ENCODE measurements around the gene RASA1.

GRCh38 chr5:86622161-86623388, 4.8 kb downstream of the COX7C start:
- PRO-cap, result no peak

DNA sequence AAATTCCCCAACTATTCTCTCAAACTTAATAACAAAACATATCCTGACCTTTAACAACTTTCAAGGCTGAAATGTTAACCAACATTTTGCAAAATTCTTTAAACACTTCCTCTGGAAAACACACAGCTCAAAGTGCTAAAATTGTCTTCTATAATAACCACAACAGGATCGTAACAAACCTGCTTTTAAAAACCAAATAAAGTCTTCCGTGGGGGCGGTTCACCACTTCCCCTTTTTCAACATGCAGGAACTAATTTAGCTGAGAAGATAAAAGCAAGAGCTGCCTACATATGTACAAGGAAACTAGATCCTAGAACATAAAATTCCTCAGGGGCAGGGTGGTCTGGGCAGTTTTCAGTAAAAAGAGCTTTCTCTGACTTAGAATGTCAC, 186.2 kb upstream of the RASA1 start:
- PRO-cap, result no peak

GRCh38 chr5:87122034-87122667, 145.5 kb upstream of the RASA1 start:
- PRO-cap, result no peak

- PRO-cap, result bidirectional peak, plus-strand start at chr5:87267887, minus-strand start at chr5:87267738
Measured at GRCh38 chr5:87267787-87268096, at the start of gene RASA1. Gene RASA1, plus strand, starts transcription at chr5:87267883.

DNA sequence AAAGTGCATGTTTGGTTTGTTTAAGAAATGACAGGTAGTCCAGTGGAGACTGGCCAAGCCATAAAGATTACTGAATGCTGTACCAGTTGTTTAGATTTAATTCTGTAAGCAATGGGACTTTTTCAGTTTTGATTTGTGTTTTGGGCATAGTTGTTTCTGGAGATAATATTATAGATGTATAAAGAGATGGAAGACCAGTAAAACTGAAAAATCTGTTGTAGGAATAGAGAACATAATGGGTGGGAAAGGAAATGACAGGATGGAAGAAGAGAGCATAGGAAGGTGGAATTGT, 46.5 kb downstream of the RASA1 start:
- PRO-cap, result no peak

- PRO-cap, result no peak
Measured at GRCh38 chr5:87340198-87341156, 72.3 kb downstream of the CCNH start.

- PRO-cap, result no peak
Measured at GRCh38 chr5:87344565-87345290, 68.0 kb downstream of the CCNH start.

DNA sequence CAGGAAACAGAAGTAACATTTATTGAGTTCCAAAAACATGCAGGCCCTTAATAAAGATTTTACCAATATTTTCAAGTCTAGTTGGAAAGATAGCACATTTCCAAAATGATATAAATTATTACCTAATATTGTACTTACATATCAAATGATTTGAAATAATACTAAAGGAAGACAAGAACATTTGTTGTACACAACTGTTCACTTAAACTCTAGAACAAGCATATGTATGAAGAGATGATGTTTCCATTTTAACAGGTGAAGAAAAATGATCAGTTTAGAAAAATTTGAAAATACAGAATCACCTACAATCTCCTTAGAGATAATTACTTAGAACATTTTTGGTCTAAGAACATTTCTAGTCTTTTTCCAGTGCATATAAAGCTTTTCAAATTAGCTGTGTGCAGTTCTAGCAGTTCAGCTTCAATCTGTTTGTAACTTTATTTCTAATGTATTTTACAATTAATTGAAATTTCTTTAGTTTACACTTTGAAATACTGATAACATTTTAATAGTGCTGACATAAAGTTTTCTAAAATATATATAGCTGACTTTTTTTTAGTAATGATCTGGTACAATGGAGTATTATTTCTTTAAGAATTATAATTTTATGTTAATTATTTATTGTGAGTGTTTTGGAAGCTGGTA, 43.5 kb downstream of the CCNH start:
- PRO-cap, result no peak

DNA sequence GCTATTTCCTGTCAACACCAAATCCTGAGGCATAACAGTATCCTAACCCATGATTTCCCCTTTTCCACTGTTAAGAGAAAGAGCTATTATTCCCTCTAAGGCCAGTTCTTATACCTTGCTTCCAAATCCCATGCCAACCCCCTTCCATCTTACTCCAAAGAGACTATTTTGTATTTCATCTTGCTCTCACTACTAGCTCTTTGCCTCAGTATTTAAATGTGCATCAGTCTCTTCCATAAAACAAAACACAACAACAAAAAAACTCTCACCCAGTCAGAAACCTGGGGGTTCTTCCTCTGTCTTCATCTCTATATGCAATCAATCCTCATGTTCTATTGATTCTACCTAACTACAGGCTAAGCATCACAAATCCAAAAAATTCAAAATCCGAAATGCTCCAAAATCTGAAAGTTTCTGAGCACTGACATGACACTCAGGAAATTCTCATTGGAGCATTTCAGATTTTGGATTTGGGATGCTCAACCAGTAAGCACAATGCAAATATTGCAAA, 6.6 kb downstream of the CCNH start:
- PRO-cap, result no peak

DNA sequence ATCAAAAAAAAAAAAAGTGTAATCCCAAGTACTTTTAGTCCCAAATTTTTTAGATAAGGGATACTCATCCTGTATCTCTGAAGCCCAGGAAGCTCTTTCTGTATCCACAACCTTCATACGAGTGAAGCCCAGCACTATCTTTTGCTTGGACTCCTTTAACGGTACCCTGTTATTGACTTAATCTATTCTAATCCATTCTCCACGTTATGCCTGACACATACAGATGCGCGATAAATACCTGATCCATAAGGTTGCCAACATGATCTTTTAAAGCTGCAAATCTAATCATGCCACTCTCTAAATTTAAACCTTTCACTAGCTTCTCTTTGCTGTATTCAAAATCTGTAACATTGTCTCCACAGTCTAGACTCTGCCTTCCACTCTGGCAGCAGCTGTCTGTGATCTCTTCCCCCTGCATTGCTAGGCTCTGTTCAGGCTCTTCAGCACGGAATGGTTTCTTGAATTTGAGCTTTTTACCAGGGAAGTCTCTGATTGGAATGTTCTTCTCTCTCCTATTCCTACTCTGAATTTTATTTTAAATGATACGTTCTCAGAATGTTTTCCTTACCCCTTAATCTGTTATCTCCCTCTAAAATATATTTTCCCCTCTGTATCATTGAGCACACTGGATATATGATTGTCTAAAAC, 6.0 kb downstream of the CCNH start:
- PRO-cap, result no peak

DNA sequence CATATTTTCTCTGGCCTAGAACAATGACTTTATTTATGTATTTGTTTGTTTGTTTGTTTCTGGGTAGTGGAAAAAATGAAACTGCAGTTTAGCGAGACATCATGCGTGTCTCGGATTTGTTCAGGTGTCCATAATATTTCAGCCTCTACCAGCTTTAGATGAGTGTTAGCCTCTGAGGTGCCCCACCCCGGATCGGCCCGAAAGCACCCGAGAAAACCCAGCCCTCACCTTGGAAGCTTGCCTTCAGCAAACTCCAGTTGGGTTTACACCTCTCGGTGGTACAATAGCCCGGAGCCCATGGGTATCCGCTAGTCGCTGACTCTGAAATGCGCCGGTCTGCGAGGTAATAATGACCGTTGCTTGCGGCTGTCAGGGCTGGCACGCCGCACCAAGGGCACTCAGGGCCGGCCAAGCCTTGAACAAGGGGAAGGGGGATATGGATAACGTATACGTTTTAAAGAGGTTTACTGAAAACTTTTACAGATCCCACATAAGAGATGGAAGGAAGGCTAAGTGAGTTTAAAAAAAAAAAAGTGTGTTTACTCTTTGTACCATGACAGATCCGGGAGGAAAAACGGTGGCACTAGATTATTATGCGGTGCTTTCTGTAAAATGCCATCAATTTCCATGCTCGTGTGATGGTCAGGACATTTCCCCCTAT, 124.4 kb downstream of the TMEM161B start:
- PRO-cap, result no peak

DNA sequence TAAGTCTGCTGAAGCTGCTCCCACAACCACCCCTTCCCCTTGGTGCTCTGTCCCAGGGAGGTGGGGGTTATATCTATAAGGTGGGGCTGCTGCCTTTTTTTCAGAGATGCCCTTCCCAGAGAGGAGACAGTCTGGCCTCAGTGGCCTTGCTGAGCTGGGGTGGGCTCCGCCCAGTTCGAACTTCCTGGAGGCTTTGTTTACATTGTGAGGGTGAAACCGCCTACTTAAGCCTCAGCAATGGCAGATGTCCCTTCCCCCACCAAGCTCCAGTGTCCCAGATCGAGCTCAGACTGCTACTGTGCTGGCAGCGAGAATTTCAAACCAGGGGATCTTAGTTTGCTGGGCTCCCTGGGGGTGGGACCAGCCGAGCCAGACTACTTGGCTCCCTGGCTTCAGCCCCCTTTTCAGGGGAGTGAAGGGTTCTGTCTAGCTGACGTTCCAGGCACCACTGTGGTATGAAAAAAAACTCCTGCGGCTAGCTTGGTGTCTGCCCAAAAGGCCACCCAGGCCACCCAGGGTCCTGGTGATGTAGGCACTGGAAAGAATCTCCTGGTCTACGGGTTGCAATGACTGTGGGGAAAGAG, 95.8 kb downstream of the TMEM161B start:
- PRO-cap, result no peak

- PRO-cap, result bidirectional peak, plus-strand start at chr5:88673516, minus-strand start at chr5:88673318
Measured at GRCh38 chr5:88673187-88673851, 209.7 kb downstream of the MEF2C start.

DNA sequence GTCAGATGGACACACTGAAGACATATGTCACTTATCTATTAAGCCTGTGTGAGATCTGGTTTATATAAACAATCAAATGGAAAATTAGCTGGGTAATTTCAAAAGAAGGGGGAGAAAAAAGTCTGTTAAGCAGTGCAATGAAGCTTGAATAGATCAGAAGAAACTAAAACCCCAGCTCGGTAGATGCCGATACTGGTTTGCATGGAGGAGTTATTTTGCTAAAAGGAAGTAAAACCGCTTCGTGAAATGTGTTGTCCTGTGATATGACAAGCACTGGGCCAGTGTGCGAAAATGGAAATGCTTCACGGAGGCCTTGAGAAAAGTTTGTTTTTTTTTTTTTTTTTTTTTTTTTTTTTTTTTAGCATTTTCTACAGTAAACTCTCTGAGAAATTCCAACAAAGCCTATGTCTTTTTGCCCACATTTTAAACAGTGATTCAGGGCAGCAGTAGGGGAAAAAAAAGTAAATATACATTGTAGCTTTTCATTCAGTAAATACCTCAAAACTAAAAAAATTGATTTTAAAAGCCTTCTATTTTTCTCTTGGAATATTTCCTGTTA, 148.7 kb downstream of the MEF2C start:
- PRO-cap, result no peak

DNA sequence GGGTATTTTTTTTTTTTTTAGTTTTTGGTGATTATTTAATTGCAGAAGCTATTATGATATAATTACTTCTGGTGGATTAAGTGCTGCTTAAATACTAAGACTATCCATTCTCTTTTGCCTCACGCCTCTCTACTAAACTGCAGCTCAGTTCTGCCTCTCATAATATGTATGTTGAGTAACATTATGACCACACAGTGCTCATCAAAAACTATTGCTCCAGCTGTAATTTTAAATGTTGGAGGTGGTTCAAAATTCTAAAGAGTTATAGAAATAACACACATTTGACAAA, 57.8 kb downstream of the MEF2C start:
- PRO-cap, result no peak

DNA sequence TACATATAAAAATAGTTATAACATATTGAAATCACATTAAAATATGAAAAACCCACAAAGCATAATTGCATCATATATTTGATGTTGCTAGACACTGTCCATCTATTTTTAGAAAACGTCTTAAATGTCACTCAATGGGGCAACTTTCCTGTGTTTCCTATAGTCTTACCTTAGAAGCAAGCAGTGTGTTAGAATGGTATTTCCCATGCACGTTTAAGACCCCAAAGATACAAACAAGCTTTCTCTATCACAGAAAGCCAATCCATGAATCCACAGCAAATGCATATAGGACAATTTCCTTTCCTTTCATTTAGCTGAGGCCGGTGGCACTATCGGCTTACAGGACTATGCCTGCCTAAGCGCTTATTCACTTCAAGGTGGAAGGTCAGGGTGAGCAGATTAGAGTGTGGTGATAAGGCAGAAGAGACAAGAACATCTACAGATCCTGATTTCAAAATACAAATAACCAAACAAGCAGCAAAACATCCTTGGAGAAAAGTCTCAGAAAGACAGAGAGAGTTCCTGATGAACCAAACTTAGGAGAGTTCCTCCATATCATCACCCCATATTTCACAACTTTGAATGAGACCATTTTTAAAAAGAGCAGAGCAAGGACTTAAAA, 57.3 kb downstream of the MEF2C start:
- PRO-cap, result no peak

- PRO-cap, result bidirectional peak, plus-strand start at chr5:88827467, minus-strand start at chr5:88827282
Measured at GRCh38 chr5:88826914-88827620, 55.9 kb downstream of the MEF2C start.

DNA sequence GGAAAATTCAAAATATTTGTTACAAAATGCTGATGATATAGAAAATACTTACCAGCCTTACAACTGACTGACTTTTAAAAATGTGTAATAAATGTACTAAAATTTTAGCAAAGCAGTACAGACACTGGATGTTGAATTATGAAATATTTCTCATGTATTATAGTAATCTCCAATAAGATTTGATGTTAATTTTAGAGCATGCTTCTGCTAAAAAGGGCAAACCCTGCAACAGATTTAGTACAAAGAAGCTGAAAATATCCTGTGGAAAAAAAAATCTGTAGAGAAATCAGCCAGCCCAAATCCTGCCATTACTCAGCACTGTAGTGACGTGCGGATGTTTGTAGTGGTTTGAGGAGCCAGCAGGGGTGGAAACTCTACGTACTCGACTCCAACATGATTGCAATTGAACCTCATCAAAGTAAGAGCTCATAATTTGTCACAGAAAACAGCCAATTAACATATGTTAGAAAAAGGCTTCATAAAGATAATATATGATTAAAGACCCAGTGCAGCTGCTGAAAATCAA, 49.7 kb downstream of the MEF2C start:
- PRO-cap, result unidirectional peak, plus-strand start at position 351 of the sequence

GRCh38 chr5:88836234-88836960, 46.6 kb downstream of the MEF2C start:
- PRO-cap, result unidirectional peak, plus-strand start at chr5:88836652

DNA sequence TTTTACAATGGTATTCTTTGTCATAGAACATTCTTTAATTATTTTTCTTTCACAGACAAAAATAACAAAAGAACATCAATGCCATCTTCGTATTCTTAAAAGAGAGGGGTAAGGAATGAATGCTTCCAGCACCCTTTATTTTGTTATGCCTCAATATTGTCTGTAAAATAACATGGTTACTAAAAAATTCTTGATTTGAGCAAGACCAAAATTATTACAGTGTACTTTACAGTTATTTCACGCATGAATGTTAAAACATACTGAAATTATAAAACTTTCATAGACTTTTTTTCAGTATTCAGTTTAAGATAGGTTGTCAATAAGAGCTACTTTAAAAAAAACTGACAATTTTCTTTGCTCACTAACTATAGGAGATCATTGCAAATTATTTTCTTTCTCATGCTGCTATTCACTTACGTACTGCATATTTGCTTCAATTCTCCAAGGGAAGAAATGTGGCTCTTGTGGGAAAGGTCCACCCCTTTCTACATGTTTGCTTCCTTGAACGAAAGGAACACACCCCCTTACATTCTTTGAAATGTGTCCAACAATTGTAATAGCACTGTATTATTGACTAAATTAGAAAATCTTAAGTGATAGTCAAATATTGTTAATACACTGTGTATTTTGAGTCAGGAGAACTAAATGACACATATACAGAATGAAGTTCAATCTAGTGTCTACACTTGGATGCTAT, 5.3 kb downstream of the MEF2C start:
- PRO-cap, result no peak